NCI-H460 (cell line): ENCODE measurements around a stretch of chr13.

RAMPAGE:
- cytosol, long total RNA: no peak
- long total RNA: no peak
- nucleus, long total RNA: no peak
These were observed 22.2 kb upstream of the CLDN10 start for GRCh38 chr13:95530334-95530768.

RAMPAGE:
- cytosol, long total RNA: no peak
- long total RNA: no peak
- nucleus, long total RNA: no peak
These were observed 14.6 kb downstream of the DZIP1 start for GRCh38 chr13:95629785-95630416.

RAMPAGE:
- cytosol, long total RNA: no peak
- long total RNA: no peak
- nucleus, long total RNA: no peak
These were observed 982 bp downstream of the DNAJC3 start for GRCh38 chr13:95677776-95678465.

DNA sequence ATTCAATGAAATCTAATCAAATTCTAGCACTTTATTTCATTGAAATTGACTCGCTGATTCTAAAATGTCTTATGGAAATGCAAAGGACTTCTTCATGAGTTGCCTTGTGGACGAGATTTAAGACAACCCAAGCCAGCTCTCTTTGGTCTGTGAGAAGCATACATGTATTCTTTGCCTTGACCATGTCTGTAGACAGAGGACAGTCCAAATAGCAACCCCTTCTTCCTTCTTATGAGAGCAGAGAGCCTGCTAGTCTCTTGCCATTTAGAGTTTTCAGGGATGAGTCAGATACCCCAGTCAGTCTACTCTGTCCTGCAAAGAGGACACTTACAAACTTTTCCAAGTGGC is 36.6 kb downstream of the DNAJC3 start:
RAMPAGE:
- cytosol, long total RNA: no peak
- long total RNA: no peak
- nucleus, long total RNA: no peak

GRCh38 chr13:95785678-95786206 is 108.8 kb downstream of the DNAJC3 start:
RAMPAGE:
- cytosol, long total RNA: no peak
- long total RNA: no peak
- nucleus, long total RNA: no peak

DNA sequence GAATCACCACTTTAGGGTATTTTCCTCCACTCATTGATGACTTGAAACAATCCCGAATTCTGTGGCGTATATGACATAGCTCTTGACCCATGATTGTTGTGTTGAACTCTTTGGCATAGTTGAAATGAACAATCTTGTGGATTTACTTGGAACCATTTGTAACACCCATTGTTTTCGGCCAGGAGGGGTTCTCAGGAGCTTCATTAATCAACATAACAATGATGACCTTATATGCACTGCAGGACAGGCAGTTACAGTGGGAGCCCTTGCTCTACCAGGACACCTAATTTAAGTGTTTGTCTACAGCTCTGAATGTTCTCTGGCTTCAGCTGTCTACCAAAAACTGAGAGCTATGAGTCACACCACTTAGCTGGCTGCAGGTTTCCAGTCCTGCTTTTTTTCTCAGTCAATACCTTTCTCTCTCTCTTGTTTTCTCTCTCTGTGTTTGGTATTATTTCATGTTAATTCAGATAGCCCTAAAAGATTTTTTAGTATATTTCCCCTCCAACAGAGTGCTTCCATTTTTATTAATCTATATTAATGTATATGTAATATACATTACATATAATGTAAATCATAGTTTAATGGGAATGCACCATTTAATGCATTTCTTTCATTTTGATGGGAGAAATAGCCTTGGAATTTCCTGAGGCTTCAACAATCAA is 105.4 kb upstream of the MBNL2 start:
RAMPAGE:
- cytosol, long total RNA: no peak
- long total RNA: no peak
- nucleus, long total RNA: no peak

DNA sequence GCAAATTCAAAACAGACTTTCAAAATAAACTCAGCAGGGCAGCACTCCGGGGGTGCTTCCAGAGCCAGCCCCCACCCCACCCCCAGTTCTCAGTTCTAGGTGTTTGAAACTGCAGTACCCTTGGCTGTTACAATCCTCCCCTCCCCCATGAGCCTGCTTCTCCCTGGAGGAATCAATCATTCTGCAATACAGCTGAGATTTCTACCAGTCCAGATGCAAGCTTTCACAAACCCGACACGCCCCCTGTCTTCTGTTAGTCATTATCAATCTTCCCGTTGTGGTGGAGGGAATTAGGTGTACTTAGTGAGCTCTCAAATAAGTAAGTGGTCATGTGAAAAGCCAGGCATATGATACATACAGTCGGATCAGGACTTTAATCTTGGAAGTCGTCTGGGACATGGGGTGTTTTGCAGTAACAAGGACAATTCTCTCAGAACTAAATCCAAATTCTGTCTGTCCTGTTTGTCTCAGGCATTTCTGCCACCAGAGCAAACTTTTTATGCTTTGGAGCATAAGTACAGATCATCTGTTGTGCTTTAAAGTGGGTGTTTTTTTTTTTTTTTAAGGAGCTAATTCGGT is 96.7 kb upstream of the MBNL2 start:
RAMPAGE:
- cytosol, long total RNA: no peak
- long total RNA: no peak
- nucleus, long total RNA: no peak

RAMPAGE:
- cytosol, long total RNA: no peak
- long total RNA: no peak
- nucleus, long total RNA: no peak
These were observed 56.3 kb upstream of the MBNL2 start for GRCh38 chr13:97165772-97166381.

DNA sequence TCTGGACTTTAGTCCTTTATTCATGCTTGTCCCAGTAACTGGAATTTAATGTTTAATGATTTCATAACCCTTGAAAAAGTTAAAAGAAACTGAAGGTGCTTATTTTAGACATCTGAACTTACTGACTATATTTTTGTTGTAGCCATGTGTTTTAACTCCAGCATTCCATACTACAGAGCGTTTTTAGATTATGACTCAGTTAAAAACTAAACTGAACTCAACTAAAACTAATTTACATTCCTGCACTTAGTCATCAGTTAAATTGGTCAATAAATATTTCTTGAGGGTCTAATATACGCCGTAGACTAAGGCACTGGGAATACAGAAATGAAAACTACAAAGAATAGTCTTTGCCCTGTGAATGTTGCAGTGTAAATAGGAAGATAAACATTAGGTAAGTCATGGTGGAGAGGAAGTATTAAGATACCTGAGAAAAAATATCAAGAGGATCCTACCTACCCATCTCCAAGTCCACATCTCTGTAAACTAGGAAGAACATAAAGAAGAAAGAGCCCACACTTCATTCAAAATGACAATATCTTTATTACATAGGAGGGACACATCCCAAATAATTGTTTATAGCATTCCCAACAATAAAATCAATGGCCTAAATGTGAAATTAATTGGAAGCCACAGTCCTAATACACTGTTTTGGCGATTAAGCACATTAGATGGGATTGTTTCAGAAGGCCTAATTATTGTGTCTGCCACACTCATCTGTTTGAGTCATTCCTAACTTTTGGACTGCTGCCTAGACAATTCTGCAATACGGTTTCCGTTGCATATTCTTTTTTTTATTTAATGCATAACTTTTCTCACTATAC is 52.8 kb downstream of the MBNL2 start:
RAMPAGE:
- cytosol, long total RNA: no peak
- long total RNA: no peak
- nucleus, long total RNA: no peak

RAMPAGE:
- cytosol, long total RNA: no peak
- long total RNA: no peak
- nucleus, long total RNA: no peak
These were observed 1.4 kb downstream of the FARP1 start for GRCh38 chr13:98144344-98144689.

GRCh38 chr13:98144997-98145606 is 2.2 kb downstream of the FARP1 start:
RAMPAGE:
- cytosol, long total RNA: no peak
- long total RNA: no peak
- nucleus, long total RNA: no peak

DNA sequence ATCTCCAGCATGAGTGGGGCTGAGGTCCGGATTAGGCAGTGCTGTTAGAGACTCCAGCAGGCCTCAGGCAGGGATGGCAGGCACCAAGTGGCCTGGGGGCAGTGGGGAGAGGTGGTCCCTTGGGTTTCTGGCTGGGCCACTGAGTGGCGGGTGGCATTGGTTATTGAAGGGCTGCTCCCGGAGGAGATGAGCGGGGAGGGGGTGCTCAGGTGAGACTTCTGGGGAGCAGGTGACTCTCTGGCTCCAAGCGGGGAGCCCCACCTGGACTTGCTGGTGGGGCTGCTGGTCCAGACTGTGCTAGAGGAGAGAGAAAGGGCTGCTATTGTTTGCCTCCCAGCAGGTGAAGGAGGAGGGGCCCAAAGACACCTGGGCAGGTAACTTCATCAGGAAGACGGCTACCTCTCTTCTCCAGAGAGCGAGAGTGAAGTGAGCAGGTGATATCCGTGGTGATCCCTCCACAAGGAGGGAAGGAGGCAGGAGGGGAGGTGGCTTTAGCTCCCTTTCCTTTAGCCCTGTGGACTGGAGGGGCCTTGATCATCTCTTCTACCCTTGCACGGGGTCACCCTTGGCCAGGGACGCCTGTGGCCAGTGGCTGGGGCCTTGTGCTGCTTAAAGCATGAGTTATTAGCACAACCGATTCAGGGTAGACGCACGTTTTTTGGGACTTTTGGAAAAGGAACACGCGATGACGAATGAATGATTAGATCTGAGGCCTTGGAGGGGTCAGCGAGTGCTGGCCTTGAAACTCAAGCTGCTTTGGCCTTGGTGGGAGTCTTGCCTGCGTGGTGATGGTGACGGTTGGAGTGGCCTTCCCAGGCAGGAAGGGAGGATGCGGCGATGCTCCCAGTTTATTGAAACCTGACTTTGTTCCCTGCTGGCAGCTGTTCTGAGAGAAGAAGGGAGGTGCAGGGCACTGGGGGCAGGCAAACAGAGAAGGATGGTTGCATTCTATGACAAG is 62.8 kb upstream of the RNF113B start:
RAMPAGE:
- cytosol, long total RNA: no peak
- long total RNA: no peak
- nucleus, long total RNA: no peak

GRCh38 chr13:98266148-98266766 is 89.2 kb upstream of the RNF113B start:
RAMPAGE:
- cytosol, long total RNA: no peak
- long total RNA: no peak
- nucleus, long total RNA: no peak

RAMPAGE:
- cytosol, long total RNA: no peak
- long total RNA: no peak
- nucleus, long total RNA: no peak
These were observed 95.7 kb upstream of the RNF113B start for GRCh38 chr13:98272423-98273441.

DNA sequence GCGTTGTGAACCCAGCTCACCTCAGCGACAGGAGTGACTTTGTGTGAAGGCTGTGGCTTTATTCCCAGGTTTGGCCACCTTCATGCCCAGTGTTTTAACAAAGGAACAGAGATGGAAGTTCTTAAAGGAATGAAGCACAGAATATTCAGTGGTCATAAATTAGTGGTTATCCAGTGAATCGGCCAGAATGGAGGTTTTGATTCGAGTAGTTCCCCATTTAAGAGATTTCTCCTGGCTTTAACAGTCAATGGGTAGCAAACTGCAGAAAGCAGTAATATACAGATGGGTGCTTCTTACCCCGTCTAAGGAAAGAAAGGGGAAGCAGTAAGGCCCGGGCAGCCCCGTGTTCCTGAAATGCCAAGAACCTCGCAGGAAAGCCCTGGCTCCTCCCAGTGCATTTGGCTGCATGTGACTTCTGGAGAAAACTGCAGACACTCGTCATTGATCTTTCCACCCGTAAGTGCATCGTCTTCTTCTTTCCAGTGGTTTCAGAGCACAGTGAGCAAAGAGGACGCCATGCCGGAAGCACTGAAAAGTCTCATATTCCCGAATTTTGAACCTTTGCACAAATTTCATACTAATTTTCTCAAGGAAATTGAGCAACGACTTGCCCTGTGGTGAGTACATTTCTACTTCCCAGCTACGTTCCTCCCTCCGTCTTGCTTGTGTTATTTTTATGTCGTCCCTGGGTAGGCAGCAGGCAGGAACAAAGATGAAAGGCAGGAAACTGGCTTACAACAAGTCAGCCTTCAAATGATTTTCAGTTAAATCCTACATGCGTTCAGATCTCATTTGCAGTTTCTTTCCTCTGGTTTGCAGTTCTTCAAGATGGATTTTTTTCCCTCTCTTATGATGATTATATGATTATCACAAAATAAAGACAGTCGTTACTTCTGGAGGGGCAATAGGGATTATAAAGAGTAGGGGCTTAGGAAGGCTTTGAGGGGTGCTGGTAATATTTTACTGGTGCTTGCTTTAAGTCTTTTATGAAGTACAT is 165.2 kb downstream of the STK24 start:
RAMPAGE:
- cytosol, long total RNA: no peak
- long total RNA: no peak
- nucleus, long total RNA: no peak

GRCh38 chr13:98430897-98431573 is 145.9 kb downstream of the STK24 start:
RAMPAGE:
- cytosol, long total RNA: no peak
- long total RNA: no peak
- nucleus, long total RNA: no peak

DNA sequence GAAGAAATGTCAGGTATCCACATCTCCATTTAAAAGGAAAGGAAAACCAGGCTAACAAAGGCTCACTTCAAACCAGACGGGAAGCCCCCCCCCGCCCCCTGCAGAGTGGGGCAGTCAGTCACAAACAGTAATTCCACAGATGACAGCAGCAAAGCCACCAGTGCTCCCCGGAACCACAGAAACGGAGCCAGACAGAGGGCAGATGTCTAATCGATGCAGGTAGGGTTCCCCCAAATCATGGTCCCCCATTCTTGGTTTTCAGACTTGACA is 100.8 kb downstream of the STK24 start:
RAMPAGE:
- cytosol, long total RNA: no peak
- long total RNA: no peak
- nucleus, long total RNA: no peak

RAMPAGE:
- cytosol, long total RNA: no peak
- long total RNA: no peak
- nucleus, long total RNA: no peak
These were observed 93.7 kb downstream of the STK24 start for GRCh38 chr13:98482913-98483854.

RAMPAGE:
- cytosol, long total RNA: no peak
- long total RNA: no peak
- nucleus, long total RNA: no peak
These were observed 92.2 kb downstream of the STK24 start for GRCh38 chr13:98484348-98485395.

DNA sequence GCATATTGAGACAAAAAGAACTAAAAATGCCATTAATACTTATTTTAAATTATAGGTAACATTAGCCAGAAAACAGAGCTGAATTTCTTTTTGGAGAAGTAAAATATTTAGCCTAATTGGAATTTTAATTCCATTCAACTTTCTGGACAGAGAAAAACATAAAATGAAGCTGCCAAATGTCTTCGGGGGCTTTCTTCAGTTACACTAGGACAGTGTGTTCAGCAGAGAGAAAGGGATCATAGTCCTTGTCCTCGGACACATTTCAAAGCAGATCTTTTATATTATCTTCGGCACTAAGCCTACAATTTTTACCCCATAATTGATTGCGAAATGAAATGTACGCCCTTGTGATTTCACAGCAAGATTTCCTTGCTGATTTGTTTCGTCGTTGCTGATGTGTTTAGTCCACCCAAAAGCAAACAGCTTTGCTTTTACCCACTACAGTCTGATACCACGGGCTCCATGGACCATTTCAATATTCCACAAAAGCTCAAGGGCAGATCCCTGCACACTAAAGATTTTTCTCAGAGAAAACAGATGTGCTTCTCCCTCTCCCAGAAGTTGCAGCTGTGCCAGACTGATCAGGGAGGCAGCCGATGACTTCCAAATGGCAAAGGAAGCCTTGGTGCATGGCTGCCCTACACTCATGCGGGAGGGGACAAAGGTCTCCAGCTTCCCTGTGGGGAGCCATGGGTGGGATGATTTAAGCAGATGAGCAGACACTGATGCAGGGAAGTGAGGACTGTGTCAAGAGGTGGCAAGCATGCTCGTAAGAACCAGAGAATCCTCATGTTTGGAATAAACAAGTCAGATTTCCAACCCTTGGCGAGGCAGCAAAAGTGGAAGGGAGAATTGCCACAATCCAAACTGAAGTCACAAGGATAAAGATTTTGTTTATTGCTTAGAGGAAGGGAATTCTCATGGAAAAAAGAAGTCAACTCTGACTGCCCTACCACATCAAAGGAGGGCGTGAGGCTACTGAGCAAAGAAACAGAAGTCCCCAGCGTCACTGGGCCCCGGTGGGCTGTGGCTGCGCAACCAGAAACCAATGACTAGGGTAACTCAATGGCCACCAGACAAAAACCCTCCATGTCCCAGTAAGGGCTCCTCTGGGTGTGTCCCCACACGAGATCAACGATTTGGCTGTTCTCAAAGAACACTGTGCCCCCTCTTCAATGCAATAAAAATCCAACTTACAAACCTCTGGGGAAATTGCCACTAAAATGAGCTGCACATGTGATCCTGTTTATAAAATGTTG is 81.0 kb downstream of the STK24 start:
RAMPAGE:
- cytosol, long total RNA: no peak
- long total RNA: no peak
- nucleus, long total RNA: no peak